ENCODE measurements around a stretch of chr5.

DNA sequence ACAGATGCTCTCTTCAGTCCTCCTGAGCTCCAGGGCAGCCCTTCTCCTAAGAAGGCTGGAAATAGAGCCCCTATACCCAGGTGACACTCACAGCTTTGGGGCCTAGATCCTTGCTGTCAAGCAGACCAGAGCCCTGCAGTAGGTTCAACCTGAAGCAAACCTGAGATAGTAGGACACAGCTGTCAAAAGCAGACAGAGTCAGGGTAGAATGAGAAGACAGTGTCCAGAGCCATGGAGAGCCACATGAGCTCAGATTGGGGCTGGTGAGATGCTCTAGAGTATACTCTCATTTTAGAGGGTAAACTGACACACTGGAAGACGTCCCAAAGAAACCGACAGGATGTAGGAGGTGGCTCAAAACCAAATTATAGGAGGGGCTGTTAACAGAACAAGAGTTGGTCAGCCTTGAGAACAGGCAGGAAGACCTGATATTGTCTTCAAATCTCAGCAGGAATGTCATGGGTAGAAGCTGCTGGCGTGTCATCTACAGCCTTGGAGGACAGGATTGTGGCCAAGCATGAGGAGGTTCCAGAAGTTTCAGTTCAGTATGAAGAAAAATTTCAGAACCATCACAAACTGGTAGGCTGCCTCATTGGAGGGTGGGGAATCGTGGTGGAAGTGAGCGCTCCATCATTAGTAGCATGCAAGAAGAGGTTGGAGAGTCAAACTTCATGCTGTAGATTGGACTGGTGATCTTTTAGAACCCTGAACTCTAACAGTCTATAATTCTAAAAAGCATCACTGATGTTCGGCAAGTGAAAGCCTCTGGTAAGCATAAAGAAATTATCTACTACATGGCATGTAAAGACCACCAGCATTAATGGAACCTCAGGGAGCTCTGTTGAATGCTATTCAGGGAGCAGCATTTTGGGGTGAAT is 11.3 kb downstream of the CCDC69 start:
- PRO-cap, result no peak

GRCh38 chr5:151215174-151215702 is 8.7 kb downstream of the CCDC69 start:
- PRO-cap, result no peak

GRCh38 chr5:151242258-151242726 is 10.7 kb upstream of the GM2A start:
- PRO-cap, result no peak

- PRO-cap, result bidirectional peak, plus-strand start at chr5:151483553, minus-strand start at chr5:151483382
Measured at GRCh38 chr5:151483106-151483793, 35.8 kb downstream of the SLC36A1 start.

GRCh38 chr5:151496047-151496426 is 48.6 kb downstream of the SLC36A1 start:
- PRO-cap, result bidirectional peak, plus-strand start at chr5:151496224, minus-strand start at chr5:151496160; bidirectional peak, plus-strand start at chr5:151496375, minus-strand start at chr5:151496292

- PRO-cap, result no peak
Measured at GRCh38 chr5:151595073-151595723, 4.1 kb upstream of the FAT2 start.

DNA sequence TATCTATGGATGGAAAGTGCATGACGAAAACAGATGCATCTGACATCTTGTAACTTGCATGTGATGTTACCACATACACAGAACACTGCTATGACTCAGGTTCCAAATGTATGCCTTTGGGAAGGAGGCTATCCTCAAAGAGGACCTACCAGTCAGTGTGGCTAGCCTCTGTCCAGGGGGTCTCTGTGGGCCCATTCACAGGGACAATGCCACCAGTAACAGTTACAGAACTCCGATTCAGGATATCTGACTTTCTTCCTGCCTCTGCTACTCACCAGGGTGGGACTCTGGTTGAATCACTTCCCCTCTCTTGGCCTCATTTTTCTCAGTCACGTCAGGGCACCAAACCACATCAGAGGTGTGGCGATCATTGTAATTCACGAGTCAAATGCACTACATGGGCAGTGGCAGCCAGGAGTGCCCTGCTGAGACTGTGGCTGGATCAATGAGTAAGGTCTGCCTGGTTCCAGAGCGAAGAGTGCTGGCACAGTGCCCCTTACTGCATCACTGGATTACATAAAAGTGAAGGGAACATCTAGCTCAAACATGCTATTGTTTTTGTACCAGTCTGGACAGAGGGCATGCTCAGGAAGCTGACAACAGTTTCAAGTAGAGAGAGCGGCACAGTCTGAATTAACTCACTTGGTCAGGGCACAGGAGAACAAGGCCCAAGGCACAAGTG is 13.2 kb downstream of the ATOX1 start:
- PRO-cap, result no peak

DNA sequence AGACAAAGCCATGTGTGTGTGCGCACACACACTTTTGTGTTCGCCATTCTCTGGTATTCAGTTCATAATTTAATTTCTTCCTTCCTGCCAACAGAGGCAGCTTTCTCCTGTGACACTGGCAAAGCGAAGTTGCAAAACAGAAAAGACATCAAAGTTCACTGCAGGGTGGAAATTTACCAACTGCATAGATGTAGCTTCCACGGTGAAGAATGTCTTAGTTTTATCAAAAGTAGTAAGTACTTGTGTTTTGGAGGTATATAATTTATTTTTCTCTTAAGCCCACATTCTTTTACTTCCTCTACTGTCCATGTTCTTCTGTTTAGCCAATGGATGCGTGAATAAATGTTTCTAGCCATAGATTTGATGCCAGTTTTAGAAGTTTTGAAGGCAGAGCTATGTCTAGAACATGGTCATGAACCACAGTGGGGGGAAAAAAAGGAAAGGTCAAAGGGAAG is 536.6 kb upstream of the GRIA1 start:
- PRO-cap, result no peak

DNA sequence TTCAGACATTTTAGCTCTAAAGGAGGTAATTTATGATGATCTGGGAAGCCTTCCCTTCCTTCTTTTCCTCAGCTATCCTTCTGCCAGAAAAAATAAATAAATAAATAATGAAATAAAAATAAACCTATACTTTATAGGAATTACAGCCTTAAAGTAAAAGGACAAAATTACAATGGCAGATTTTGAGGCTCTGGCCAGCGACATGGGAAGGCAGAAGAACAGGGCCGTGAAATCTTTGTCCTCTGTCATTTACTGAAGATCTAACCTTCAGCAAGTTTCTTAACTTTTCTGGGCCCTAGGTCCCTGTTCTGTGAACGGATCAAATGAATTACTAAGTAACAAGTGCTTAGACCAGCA is 68.8 kb downstream of the FAM114A2 start:
- PRO-cap, result no peak

DNA sequence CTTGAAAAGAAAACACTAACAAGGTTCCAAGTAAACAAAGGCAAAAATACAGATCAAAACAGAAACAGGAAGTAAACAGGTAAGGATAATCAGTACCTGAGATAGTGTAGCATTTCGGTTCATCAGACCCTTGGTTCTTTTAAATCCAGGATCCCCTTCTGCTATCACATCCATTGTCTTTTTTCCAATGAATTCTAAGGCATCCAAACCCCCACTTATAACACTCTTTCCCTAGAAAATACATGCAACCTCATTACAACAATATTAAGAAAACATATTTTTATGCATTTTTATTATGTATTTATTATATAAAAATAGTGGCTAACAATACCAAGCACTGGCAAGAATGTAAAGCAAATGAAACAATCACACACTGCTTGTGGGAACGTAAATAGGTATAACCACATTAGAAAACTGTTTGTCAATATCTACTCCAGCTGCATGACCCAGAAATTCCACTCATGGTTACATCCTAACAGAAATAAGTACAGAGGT is 10.6 kb downstream of the FAM114A2 start:
- PRO-cap, result no peak

GRCh38 chr5:154189300-154190256 is 955 bp upstream of the GALNT10 start:
- PRO-cap, result no peak

DNA sequence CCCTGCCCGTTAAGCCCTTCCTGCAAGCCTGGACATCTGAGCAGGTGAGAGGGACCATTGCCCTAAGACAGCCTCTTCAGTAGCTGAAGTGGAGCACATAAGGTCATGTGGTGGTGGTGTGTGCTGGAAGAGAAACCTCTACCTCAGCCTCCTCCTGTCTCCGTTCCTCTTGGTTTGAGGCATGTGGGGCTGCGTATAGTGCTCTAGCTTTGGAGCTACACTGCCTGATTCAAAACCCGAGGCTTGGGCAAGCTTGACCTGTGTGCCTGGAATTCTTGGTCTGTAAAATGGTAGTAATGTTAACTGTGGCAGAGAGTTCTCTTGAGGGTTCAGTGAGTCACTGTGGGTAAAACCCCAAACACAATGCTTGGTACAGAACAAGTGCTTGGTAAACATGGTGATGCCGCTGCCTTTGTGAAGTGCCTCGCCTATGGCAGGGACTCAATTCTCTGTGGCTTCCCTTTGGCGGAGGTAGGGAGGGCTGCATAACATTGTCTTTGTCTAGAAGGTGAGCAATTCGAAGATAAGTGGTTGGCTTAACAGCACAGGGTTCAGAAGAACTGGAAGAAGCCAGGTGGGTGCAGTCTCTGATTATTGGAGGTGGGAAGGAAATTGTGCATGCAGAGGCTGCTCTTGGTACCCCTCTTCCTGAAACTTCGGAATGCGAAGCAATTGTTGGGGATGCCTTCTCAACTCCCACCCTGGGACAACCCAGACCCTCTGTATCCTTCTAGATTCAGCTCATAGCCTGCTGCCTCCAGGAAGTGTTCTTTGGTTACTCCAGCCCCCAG is 7.6 kb downstream of the GALNT10 start:
- PRO-cap, result no peak

DNA sequence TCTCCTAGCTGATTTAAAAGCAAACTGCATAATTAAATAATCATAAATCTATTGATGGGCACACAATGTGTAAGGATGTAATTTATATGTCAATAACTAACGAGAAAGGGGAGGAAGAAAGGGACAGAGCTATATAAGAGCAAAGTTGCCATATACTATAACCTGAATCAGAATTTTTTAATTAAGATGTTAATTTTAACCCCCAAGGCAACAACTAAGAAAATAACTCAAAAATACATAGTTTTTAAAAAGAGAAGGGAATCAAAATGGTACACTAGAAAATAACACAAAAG is 22.9 kb upstream of the SAP30L start:
- PRO-cap, result no peak

GRCh38 chr5:154446239-154447264 is 755 bp downstream of the SAP30L start:
- PRO-cap, result unidirectional peak, minus-strand start at chr5:154446923

DNA sequence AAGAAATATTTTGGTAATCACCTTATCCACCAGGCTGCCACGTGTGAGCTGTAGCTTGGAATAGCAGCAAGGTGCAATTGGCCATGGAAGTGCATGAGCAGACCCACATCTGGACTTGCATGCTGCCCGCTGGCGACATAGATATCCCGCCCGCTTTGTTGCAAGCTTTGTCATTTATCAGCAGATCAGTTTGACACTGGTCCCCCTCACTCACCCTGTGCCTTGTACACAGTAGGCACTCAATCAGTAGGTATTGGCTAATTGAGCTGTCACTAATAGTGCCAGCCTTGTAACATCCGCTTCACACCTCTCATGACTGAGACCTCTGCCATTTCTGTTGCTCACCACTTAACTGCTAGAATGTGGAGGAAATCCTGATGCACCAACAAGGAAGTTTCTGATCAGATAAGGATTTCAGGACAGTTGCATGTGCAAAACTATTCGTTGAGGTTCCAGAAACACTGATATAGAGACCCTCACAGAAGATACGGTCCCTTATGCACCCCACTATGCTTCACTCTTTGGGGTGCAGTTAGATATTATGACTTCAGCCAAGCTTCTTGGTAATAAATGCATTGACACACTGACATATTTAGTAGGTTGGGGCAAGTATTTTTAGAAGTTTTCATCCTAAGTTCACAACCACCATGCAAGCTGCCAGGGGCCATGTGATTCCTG is 10.7 kb downstream of the SAP30L start:
- PRO-cap, result no peak

DNA sequence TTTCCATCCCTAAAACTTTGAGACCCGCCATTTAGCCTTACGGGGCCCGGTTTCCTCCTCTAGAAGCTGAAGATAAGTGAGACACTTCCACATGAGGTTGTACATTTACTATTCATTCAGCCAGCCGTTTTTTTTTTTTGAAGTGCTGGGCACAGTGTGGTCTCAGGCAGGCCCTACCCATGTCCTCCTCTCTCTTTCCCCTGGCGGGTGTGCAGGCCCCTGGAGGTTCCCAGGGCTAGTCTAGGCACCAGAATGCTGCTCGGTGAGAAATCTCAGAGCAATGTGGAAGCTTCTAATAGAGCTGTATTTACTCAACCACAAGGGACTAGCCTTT is 107.4 kb upstream of the LARP1 start:
- PRO-cap, result no peak

GRCh38 chr5:154692151-154692900 is 62.9 kb upstream of the LARP1 start:
- PRO-cap, result no peak

DNA sequence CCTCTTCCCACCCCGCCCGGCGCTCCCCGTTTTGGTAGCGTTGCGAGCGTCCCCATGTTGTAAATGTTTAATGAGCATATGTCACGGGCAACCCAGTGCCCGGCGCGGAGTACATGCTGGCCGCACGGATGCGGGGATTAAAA is 1.3 kb downstream of the LARP1 start:
- PRO-cap, result no peak

DNA sequence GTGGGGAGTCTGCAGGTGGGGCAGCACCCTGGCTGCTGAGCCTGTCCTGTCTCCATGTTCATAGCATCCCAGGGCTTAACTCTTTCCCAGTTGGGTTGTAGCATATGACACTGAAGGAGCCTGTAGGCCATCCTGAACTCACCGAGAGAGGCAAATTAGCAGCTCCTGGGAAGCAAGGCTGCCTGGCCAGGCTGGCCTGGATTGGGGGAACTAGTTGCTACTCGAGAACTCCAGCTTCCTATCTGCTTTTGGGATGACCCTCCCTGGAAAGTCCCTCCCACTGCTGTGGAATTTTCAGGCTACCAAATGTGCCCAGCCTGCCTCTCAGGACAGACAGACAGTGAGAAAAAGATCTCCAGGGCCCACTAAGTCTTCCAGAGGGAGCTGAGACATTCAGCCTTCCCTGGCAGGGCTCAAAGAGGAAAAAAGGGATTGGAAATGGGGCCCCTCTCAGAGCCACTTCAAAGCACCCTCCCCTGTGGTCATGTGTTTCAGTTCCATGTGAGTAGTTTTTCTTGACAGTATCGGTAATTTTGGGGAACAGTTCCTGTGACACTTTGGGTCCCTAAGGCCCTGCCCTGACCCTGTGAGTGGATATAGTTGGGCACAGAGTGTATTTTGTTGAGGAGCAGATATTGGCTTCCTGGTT is 24.8 kb downstream of the LARP1 start:
- PRO-cap, result no peak

GRCh38 chr5:154783664-154784392 is 28.7 kb downstream of the LARP1 start:
- PRO-cap, result no peak

Data from neural crest cell (in vitro differentiated cells).